Neuron (in vitro differentiated cells): ENCODE measurements around a stretch of chr7.

DNA sequence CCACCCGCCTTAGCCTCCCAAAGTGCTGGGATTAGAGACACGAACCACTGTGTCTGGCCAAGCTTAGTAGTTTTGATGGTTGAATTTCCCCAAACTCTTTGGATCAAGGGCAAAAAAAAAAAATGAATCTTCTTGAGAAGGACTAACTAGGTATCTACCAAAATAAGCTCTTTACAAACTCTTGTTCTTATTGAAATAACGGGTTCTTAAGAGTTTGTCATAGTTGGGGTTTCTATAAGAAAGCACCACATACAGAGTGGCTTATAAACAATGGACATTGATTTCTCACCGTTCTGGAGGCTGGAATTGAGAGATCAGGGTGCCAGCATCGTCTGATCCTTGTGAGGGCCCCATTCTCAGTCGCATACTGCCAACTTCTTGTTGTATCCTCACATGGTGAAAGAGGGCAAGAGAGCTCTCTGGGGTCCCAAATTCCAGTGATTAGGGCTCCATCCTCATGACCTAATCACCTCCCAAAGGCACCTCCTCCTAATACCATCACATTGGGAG lies 25.4 kb downstream of the GARS1 start:
- PRO-cap = no peak

- PRO-cap = no peak
Observed at GRCh38 chr7:30633167-30633478, 38.4 kb downstream of the GARS1 start.

GRCh38 chr7:30750675-30751458 lies 1.1 kb upstream of the INMT start:
- PRO-cap = no peak

DNA sequence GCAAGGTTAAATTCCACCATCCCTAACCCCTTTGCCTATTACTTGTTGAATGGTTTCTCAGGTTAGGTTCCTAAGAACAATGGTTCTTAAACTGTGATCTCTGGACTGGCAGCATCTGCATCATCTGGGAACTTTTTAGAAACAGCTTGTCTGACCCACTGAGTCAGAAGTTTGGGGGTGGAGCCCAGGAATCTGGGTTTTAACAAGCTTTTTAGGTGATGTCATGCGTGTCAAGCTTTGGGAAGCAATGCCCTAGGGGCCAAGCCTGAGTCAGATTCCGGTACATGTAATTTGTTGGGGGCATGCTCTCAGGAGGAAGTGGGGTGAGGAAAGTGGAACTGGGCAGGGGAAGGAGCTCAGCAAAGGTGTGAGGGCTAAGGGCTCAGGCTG lies 28.3 kb downstream of the MINDY4 start:
- PRO-cap = no peak

DNA sequence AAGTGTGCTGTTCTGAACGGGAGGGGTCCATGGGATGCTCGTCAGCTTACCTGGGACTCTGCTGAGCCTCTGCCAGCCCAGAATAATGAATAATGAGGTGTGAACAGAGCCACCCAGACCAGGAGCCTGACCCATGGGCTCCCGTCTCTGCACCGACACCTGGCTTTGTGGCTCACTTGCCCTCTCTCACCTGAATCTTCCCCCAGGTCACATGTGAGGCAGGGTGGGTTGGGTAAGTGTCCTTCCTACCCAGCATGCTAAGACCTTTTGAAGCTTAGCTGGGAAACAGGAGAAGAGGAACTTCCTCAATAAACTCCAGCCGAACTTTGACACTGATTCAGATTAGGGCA lies 46.7 kb upstream of the AQP1 start:
- PRO-cap = no peak

DNA sequence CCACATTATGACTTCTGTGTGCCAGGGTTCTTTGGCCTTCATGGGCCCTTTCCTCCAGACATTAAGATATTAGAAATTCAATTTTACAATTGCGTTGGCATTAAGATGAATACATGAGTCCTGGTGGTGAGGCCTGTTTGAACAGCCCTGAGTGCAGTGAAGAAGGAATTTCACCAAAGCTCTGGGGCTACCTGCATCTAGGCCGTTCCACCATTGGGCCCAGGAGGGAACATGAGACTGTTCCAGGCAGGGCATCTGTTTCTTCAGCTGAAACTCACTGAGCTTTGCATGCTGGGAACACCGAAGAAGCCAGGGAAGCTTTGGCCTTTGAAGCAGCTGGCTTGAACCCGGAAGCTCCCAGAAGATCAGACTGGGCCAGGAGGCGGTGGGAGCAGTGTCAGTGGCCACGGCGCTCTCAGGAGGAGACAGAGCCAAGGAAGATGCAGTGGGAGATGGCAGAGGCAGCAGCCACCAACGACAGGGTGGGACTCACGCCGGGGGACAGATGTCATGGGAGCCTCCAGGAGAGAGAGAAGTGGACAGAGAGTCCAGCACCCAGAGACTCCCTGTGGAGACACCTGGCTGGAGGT lies 6.7 kb upstream of the AQP1 start:
- PRO-cap = no peak

DNA sequence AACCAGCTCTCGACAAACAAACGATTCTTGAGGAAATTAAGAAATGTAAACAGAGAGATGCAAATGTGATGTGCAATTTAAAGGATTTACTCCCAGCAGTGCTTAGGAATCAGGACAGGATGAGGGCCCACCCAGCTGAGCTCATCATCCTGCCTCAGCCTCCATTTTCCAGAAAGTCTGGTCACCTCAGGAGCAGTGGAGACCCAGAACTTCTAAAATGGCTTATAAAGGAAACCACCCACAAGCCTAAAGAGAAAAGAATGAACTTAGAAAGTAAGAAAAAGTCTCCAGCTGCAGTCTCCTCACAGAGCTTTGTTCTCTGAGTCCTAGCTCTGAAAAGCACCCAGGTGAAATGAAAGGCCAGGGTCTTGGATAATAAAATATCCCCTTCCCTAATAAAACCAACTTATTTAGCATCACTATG lies 83.0 kb downstream of the PDE1C start:
- PRO-cap = no peak

DNA sequence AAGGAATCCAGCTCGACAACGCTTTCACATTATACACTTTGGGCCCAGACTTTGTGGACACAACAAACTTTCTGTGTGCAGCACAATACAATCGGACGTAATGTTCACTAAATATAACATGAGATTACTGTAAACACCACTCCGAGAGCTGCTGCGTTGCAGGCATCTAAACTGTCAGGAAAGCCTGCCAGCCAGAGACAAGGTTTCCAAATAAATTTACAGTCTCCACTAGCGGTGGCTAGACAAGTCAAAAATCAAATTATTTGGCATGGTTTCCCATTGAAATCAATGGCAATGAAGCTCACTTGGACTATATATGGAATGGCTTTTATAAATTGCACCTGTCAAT lies 1.4 kb downstream of the PDE1C start:
- PRO-cap = no peak

GRCh38 chr7:32154778-32155346 lies 84.7 kb upstream of the PDE1C start:
- PRO-cap = no peak

DNA sequence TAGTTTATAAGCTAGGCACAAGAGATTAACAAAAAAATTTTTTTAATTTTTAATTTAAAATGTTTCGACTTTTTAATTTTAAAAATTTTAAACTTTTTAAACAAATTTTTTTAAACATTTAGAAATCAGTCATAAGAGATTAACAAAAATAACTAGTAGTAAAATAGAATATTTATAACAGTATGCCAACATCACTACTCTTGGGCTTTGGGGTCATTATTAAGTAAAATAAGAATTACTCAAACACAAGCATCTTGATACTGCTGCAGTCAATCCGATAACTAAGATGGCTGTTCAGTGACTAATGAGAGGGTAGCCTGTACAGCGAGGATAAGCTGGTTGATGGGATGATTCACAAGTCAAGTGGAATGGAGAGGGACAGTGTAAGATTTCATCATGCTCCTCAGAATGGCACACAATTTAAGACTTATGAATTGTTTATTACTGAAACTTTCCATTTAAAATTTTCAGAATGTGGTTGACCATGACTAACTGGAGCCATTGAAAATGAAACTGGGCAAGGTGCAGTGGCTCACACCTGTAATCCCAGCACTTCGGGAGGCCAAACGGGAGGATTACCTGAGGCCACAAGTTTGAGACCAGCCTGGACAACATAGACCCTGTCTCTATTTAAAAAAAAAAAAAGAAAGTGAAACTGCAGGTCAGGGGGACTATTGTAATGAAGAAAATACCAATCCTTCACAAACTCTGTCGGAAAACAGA lies 11.0 kb downstream of the AVL9 start:
- PRO-cap = no peak

DNA sequence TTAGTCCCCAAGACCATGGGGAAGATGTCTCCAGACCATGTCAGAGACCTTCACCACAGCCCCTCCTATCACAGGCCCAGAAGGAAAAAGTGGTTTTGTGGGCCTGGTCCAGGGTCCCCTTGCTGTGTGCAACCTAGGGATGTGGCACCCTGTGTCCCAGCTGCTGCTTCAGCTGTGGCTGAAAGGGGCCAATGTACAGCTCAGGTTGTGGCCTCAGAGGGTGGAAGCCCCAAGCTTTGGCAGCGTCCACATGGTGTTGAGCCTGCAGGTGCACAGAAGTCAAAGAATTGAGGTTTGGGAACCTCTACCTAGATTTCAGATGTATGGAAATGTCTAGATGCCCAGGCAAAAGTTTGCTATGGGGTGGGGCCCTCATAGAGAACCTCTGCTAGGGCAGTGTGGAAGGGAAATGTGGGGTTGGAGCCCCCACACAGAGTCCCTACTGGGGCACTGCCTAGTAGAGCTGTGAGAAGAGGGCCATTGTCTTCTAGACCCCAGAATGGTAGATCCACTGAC lies 26.5 kb downstream of the AVL9 start:
- PRO-cap = no peak

- PRO-cap = no peak
Observed at GRCh38 chr7:32586117-32586706, 90.9 kb downstream of the AVL9 start.

DNA sequence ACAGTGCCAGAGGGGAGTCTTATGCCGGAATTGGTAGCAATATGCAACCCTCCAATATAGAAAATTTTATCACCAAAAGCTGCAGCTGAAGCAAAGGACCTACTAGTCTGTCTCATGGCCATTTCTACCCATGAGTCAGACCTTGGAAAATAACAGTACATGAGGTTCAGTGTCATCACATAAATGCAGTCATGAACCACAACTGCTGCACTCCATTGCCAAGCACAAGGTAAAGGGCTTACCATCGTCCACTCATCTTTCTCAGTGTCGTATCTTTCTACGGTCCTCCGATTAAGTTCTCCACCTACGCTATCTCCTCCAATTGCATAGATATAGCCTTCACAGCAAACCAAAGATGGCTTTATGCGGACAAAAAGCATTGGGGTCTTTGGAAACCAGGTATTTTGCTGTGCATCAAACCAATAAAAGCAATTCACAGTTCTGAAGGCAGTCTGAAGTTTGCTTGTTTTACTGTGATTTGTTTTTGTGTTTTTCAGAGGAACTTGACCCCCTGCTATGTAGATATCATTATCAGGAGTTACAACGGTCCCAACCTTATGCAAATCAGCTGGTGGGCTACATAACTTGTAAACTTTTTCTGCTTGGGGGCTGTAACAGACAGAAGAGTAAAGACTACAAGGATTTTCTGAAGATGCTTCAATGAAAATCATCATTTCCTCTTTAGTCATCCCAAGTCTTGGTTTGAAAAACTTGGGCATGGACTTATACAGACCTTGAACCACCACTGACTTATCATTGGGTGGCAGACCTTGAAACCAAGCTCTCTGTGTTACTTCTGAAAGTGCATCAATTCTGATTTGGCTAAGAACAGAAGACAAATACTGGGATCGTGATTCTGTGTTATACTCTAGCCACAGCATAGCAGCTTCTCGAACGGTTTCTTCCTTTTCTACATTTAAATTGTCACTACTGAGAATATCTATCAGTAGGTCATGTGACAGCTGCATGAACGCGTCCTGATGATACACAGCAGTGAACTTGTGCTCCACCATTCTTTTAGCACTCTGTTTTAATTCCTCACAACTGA lies 21.5 kb downstream of the KBTBD2 start:
- PRO-cap = no peak

DNA sequence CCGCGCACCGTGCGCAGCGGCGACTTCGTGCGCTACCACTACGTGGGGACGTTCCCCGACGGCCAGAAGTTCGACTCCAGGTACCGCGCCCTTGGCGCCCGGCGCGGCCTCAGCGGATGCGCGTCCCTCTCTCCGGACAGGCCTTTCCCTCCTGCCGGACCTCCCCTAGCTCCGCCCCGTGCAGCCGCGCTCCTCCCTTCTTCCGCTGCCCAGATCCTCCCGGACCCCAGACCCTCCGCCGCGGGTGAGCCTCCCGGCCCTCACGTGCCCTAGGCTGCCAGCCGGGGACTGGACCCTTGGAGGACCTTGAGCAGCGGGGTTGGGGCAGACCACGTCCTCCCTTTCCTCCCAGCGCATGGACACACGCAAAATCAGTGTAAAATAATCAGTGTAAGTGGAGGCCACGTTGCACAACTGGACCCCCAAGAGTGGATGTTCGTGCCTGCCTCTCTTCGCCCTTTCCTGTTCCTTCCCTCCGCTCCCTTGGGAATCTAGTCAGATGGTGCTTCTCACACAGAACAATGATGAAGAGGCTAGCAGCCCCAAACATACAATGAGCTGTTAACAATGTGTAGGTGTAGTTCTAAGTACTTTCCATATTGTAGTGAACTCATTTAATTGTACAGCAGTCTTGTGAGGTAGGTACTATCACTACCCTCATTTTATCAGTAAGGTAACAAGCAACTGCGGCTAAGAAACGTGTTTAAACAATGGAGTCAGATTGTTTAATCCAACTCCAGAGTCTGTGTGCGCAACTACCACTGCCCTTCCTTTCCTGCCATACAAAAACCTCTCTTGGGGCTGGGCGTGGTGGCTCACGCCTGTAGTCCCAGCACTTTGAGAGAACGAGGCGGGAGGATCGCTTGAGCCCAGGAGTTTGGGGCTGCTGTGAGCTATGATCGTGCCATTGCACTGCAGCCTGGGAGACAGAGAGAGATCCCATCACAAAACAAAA lies 752 bp downstream of the FKBP9 start:
- PRO-cap = bidirectional peak, plus-strand start outside the sequence, minus-strand start at position 111 of the sequence; bidirectional peak, plus-strand start at position 512 of the sequence, minus-strand start at position 454 of the sequence; bidirectional peak, plus-strand start at position 835 of the sequence, minus-strand start at position 890 of the sequence

GRCh38 chr7:32958670-32959140 lies 1.5 kb downstream of the FKBP9 start:
- PRO-cap = unidirectional peak, minus-strand start at chr7:32958874

DNA sequence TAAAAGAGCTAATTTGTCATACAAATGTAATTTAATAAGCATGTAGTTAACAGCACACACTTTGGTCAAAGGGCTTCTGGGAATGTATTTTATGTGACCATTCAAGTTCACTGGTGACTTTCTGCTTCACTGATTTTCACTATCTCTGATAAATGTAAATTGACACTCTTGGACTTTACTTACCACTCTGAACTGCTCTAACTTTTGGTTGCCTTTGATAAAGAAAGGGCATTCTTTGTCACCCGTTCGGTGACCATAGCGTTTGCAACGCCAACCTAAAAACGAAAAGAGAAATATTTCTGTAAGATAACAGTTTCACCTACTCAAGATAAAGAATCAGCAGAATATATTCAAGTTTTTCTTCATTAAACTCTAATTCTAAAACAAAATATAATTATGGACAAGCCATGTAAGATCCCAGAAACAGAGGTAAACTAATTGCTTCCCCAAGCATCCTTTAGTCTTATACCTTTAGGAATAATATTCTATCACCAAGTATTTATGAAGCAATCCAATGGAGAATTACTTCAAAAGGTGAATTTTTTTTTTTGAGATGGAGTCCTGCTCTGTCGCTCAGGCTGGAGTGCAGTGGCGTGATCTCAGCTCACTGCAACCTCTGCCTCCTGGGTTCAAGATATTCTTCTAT lies 12.0 kb downstream of the RP9 start:
- PRO-cap = no peak

GRCh38 chr7:33108200-33108465 lies 1.1 kb downstream of the RP9 start:
- PRO-cap = no peak

DNA sequence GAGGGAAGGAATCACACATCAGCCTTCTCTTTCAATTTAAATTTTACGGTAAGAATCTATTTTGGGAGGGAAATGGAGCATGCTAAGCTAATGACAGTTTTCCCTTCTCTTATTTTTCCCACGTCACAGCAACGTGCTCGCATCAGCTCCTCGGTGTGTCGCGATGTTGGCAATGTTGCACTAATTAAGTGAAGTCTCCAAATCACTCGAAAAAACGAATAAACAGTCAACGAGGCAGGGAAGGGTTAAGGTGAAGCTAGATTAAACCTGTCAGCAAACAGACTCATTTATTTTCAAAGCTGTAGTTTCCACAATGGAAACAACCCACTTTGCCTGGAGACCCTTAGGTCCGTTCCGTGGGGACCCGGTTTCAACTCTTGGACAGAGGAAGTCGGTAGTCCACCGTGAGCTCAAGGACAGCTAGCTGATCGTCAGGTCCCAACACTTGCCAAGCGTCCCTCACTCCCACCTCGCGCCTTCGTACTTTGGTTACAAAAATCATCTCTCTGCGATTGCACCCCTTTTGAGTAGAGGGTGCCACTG lies 1.6 kb upstream of the BMPER start:
- PRO-cap = bidirectional peak, plus-strand start at position 397 of the sequence, minus-strand start at position 379 of the sequence

- PRO-cap = no peak
Observed at GRCh38 chr7:34277075-34277388, 371.7 kb downstream of the BMPER start.

DNA sequence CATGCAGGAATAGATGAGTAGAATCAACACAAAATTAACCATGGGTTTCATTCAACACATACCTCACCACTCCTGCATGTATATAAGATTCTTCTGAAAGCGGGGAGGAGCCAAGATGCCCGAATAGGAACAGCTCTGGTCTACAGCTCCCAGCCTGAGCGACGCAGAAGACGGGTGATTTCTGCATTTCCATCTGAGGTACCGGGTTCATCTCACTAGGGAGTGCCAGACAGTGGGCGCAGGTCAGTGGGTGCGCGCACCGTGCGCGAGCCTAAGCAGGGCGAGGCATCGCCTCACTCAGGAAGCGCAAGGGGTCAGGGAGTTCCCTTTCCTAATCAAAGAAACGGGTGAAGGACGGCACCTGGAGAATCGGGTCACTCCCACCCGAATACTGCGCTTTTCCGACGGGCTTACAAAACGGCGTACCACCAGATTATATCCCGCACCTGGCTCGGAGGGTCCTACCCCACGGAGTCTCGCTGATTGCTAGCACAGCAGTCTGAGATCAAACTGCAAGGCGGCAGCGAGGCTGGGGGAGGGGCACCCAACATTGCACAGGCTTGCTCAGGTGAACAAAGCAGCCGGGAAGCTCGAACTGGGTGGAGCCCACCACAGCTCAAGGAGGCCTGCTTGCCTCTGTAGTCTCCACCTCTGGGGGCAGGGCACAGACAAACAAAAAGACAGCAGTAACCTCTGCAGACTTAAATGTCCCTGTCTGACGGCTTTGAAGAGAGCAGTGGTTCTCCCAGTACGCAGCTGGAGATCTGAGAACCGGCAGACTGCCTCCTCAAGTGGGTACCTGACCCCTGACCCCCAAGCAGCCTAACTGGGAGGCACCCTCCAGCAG lies 130.9 kb downstream of the DPY19L1 start:
- PRO-cap = no peak